GM23338 (cell line): Measurements from ENCODE around the genes VWA5B1 and CDA.

DNA sequence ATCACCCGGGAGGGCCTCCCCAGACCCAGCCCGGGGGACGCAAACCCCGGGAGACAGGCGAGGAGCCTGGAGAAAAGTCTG lies 189 bp downstream of the UBXN10 start:
- PRO-cap: no peak
- RAMPAGE, long total RNA: no peak

- PRO-cap: no peak
- RAMPAGE, long total RNA: no peak
Observed at GRCh38 chr1:20250682-20251168, 40.0 kb upstream of the VWA5B1 start.

DNA sequence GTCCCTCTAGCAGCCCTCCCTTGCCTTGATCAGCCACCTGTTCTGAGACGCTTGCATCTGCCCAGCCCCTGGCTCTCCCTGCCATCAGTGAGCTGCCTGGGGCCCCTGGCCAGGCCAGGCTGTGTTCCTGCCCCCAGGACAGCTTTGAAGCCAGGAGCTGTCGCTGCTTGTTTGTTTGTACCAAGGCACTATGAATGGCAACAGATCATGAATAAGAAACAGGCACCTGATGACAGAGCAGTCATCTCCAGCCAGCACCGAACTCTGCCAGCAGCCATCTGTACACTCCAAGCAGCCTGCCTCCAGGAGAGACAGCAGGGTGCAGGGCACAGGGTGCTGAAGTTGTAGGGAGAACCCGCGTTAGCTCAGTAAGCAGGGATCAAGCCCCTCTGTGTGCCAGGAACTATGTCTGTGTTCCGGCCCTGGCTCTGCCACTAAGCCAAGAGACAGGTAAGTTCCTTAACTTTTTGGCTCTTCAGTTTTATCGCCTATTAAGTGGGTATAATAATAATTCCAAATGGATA lies 8.1 kb upstream of the VWA5B1 start:
- PRO-cap: no peak
- RAMPAGE, long total RNA: no peak

DNA sequence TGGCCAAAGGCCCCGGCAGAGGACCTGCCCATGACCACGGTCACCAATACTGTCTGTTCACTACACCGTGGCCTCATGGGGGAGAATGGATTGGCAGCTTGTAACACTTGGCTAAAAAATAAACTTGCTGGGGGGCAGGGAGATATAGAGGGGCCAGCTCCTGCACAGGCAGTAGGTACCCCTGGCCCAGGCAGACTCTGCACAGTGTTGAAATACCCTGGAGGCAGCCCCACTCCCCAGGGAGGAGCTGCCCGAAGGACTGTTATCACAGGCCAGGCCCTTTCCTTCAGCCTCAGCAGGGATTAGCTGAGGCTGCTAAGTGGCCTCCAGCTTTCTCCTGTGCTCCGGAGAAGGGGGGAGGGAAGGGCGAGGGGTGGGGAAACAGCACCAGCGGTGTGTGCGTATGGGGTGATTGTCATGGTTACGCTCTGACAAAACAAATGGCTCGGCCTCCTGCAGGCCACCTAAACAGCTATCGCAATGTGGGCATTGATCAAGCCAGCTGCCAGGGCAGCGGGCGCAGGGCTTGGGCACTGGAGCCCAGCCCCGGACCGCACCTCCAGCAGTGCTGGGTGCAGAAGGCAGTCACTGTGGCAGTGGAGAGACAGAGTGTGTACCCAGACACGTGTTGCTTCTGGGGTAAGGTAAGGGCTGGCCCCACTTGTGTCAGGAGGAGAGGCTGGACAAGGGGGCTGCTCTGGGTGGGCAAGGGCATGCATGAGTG lies at the start of gene VWA5B1:
Gene VWA5B1 (plus strand): TSS at position 431 of the 724 bp plus-strand sequence.
- PRO-cap: bidirectional peak, plus-strand start at position 489 of the sequence, minus-strand start at position 308 of the sequence
- RAMPAGE, long total RNA: no peak

GRCh38 chr1:20323097-20323648 lies 32.5 kb downstream of the VWA5B1 start:
- PRO-cap: no peak
- RAMPAGE, long total RNA: no peak

GRCh38 chr1:20475888-20476879 lies 9.8 kb downstream of the CAMK2N1 start:
- PRO-cap: no peak
- RAMPAGE, long total RNA: no peak

DNA sequence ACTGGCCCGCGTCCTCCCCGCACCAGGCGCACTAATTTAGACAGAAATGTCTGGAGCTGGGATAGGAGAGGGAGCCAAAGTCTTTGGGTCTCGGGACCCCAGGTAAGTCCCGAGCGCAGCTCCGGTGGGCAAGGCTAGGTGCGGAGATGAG lies 2.1 kb downstream of the CAMK2N1 start:
- PRO-cap: no peak
- RAMPAGE, long total RNA: no peak

DNA sequence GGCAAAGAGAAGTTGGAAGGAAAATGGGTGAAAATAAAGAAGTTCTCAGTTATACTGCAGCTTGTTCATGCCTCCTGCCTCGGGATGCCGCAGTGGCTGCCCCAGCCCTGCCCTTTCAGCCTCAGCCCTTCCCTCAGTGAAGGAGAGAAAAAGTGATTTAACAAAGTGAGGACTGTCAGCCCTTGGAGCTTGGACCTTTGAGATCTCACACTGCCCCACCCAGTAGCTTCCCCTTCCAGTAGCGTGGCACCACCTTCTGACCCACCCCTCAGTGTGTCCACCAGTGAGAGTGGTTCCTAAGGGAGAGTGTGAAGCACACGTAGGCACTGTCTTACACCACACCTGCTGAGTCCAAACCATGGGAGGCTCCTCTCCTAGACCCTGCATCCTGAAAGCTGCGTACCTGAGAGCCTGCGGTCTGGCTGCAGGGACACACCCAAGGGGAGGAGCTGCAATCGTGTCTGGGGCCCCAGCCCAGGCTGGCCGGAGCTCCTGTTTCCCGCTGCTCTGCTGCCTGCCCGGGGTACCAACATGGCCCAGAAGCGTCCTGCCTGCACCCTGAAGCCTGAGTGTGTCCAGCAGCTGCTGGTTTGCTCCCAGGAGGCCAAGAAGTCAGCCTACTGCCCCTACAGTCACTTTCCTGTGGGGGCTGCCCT lies at the start of gene CDA:
Gene CDA (plus strand): TSS at position 499 of the 656 bp plus-strand sequence.
- PRO-cap: unidirectional peak, plus-strand start at position 500 of the sequence
- RAMPAGE, long total RNA: no peak

DNA sequence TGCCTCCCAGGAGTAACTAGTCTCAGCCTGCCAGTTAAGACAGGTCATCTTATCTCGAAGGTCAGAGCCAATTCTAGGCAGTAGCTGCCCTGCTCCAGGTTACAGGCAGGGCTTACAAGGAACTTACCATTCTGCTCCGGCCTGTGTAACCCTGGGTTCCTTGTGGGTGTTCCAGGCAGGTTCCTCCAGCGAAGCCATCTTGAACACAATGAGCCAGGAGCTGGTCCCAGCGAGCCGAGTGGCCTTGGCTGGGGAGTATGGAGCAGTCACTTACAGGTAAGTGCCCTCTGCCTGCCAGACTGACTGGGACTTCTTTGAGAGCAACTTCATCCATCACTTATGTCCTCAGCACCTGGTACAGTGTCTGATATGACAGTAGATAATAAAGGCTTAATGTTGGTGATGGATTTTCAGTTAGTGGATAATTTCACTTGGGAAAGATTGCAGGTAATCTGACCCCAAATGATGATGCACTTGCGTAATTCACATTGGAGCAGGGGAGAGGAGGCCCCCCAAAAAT lies 6.5 kb downstream of the PINK1 start:
- PRO-cap: no peak
- RAMPAGE, long total RNA: no peak

GRCh38 chr1:20644300-20644909 lies 11.1 kb downstream of the PINK1 start:
- PRO-cap: no peak
- RAMPAGE, long total RNA: no peak

GRCh38 chr1:20684094-20684532 lies 22.9 kb upstream of the DDOST start:
- PRO-cap: no peak
- RAMPAGE, long total RNA: no peak

DNA sequence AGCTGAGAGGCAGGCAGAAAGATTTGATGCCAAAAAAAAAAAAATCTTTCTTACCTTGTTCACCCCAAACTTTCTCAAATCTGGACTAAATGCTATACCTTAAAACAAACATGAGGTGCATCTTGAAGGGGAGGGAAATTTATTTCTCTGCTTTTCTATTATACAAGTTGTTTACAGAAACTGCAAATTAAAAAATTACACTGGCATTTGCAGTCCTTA lies 19.6 kb upstream of the HP1BP3 start:
- PRO-cap: no peak
- RAMPAGE, long total RNA: no peak

DNA sequence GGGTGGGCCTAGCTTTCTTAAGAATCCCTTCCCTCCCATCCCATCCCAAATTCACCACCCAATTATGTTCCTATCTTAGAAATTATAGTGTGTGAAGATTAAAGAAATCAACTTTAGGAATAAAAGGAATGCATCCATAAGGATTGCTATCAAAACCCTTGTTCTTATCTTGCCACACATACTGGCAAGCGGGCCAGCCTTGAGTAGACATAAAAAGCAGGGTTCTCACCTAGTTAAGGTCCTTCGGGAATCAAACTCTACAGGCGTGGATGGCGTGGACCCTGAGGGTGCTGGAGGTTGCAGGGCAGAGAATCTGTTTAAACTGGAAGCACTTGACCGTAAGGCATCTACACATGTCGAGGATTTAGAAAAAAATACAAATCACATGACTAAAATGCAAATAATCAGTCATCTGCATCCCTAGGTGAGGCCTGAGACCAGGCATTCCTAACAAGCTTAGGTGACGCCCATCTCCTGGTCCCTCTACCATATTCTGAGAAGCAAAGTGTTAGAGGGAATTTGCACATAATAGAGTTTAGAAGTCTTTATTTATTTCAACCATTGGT lies 66.3 kb upstream of the HP1BP3 start:
- PRO-cap: no peak
- RAMPAGE, long total RNA: no peak

DNA sequence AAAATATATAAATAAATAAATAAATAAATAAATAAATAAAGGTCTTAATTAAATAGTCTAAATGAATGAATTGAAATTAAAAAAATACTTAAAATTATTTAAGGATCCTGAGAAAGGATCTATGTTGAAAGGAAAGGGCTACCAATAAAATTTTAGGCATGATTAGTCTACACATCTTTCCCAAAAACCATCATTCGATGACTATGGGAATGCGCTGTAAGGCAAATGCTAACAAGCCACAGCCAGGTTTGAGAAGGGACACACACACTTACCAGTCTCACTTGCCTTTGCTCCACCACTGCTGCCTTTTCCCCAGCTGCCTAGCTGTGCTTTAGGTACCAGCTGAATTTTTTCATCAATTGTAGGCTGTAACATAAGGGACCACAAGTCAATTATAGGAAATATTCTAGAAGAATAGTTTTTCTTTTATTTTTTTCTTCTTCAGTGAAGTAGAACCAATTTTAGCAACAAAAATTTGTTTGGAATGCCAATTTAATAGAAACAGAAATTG lies 67.7 kb upstream of the HP1BP3 start:
- PRO-cap: no peak
- RAMPAGE, long total RNA: no peak

GRCh38 chr1:20864452-20864805 lies 77.3 kb upstream of the HP1BP3 start:
- PRO-cap: no peak
- RAMPAGE, long total RNA: no peak

DNA sequence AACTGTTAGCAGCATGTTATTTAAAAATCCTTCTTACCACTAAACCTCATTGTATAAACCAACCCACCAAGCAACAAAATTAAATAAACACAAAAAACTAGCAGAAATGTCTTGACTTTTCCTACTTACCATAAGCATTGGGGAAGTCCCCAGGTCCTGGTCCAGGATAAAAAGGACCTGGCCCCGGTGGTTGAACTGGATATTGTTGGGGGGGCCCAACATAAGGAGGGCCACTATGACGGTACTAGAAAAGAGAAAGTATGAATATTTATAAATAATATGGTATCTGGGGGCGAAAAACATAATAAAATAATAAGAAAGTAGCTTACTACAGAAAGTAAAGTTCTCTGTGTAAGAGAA lies 193.1 kb upstream of the HP1BP3 start:
- PRO-cap: no peak
- RAMPAGE, long total RNA: no peak

DNA sequence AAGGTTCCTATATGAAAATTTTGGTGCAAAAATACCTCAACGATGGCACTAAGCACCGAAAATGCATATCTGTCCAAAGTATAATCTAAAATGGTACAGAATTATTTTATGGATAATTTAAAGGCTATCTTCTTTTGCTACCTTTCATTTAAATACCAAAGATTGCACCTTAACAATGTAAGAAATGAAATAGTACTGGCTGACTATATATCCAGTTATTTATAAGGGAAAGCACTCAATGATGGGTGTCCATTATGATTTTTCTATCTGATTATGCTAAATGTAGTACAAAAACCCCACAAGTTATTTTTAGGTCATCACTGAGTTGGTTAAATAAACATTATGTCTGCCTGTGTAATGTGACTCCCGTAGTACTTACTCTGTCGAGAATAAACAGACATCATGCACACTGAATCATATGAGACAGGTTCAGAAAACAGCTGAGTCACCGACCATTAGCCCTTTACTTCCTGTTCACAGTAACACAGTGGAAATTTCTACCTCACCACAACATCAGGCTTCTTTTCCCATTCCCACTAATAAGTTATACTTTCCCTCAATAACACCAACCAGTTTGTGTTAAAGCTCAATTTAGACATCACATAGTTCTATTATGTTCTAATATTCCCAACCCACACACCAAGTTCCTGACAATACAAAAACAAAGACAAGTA lies 154.5 kb downstream of the EIF4G3 start:
- PRO-cap: no peak
- RAMPAGE, long total RNA: no peak

DNA sequence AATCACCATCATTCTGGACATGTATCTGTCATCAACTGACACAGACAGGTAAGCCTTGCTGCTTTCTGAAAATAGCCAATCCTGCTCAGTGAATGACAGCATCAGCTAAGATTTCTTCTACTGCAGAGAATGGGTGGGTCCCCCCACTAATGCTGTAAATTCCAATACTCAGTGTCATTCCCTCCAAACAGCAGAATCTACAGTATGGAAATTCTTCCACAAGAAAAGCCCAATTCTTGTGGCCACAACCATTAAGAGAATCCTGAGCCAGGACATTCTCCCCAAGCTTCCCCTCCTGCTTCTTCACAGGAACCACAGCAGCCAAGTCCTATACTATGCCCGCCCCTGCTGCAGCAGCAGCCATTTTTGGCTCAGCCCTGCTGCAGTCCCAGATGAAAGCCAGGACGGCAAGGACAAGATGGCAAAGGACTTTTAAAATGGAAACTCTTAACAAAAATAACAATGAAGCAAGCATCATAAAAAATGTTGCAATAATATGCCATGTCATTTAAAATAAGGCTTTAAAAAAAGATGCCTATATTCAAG lies 26.8 kb downstream of the EIF4G3 start:
- PRO-cap: no peak
- RAMPAGE, long total RNA: no peak

- PRO-cap: no peak
- RAMPAGE, long total RNA: no peak
Observed at GRCh38 chr1:21156088-21157142, 20.3 kb downstream of the EIF4G3 start.

GRCh38 chr1:21217033-21218115 lies 40.7 kb upstream of the EIF4G3 start:
- PRO-cap: no peak
- RAMPAGE, long total RNA: no peak